Epithelial cell of prostate (primary cell): ENCODE data around the genes CRTAP, CLASP2 and ARPP21.

- RRBS = no CpG with 5 or more reads among the region's 10 CpGs
Measured at GRCh38 chr3:32952521-32953248, 1.2 kb downstream of the CCR4 start.

- RRBS = no CpG with 5 or more reads among the region's 1 CpG
Measured at GRCh38 chr3:33012065-33012324, 60.6 kb downstream of the CCR4 start.

GRCh38 chr3:33047603-33048318 is 49.2 kb downstream of the GLB1 start:
- RRBS = no CpG with 5 or more reads among the region's 3 CpGs

- RRBS = no CpG with 5 or more reads among the region's 7 CpGs
Measured at GRCh38 chr3:33083780-33084699, 12.9 kb downstream of the GLB1 start.

DNA sequence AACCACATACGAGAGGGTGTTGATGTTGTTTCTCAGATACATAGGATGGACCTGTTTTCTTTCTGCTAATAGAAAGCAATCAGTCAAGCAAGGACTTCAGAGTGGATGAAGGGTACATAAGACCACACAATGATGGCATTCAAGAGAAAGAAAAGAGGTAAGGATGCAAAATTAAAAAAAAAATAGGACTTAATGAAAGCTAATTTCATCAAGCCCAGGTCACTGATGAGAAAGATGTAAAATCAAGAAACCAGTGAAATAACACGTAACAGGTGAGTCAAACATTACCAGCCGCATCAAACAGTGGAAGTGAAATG is 6.2 kb downstream of the GLB1 start:
- RRBS = no CpG with 5 or more reads among the region's 3 CpGs

- RRBS = 1% methylated on average over 32 of the region's 70 CpGs
Measured at GRCh38 chr3:33113648-33114313, at the start of gene CRTAP. Gene CRTAP (plus strand): TSS chr3:33114014.

DNA sequence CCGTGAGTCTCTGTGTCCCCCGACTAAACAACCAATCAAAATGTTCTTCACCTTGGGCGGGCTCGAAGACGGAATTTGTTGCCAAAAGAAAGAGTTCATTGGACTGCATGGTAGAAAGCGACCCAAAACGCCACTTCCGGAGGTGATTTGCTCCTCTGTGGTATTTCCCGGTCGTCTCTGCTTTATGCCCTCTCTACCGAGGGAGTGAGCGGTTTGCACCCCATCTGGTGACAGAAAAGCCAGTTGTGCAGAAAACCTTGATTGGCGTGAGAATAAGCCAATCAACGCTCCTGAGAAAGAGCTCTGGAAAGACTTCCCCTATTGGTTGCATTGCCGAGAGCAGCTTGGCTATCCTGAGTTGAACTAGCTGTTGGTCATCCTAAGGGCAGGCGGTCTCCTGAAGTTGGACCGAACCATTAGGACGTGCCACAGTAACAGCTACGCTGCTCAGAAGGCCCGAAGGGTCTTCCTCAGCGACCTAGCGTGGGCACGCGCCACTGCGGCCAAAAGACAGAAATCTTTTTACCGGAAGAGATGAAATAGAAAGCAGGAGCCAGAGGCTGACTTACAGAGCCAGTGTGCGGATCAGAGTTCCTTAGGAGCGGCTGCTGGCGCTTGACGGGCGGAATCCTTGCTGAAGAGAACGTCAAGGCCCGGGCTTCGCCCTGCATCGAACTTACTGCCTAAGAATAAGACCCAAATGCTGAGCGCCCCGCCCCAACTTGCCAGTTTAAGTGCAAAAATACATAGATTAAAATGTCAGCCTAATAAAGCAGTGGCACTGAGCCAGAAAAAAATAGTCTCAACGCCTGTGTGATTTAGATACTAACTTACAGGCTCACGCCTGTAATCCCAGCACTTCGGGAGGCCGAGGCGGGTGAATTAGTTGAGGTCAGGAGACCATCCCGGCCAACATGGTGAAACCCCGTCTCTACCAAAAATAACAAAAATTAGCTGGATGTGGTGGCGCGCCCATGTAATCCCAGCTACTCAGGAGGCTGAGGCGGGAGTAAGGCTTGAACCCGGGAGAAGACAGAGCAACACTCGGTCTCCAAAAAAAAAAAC is 827 bp upstream of the UBP1 start:
- RRBS = no CpG with 5 or more reads among the region's 49 CpGs

DNA sequence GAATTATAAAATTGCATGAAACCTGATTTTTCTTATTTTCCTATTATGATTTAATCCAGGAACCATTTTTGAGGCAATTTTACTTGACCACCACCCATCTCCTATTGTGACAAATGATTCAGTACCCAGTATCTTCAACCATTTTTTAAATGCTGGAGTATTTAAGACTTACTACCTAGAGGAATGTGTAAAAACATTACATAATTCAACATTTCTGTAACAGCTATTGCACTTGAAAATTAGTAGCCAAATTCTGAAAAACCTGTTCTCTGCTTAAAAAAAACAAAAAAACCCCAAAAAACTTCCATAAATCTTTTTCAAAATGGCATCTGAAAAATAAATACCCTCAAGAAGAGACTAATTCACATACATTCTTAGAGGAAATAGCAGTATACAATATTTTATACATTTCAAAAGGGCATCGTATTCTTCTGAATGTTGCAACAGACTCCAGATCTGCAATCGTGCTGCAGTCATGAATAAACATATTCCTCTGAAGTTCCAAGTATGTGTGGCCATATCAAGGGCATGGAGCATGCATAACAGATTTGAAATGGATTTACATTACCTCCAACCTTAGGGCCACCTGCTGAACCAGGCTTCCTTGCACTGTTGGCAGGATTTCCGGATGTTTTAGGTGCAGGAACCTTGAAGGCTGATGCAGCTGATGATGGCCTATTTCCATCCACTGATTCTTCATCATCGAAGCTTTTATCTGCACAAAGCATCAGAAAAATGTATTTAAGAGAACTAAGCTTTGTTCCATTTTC is 73.7 kb downstream of the CLASP2 start:
- RRBS = no CpG with 5 or more reads among the region's 4 CpGs

- RRBS = no CpG with 5 or more reads among the region's 18 CpGs
Measured at GRCh38 chr3:33658574-33659912, 59.0 kb downstream of the CLASP2 start.

GRCh38 chr3:33717601-33718498 is at the start of gene CLASP2:
Gene CLASP2 (minus strand): TSS chr3:33718254.
- RRBS = 1% methylated on average over 20 of the region's 93 CpGs

GRCh38 chr3:33917756-33918424 is 119.5 kb downstream of the PDCD6IP start:
- RRBS = no CpG with 5 or more reads among the region's 2 CpGs

DNA sequence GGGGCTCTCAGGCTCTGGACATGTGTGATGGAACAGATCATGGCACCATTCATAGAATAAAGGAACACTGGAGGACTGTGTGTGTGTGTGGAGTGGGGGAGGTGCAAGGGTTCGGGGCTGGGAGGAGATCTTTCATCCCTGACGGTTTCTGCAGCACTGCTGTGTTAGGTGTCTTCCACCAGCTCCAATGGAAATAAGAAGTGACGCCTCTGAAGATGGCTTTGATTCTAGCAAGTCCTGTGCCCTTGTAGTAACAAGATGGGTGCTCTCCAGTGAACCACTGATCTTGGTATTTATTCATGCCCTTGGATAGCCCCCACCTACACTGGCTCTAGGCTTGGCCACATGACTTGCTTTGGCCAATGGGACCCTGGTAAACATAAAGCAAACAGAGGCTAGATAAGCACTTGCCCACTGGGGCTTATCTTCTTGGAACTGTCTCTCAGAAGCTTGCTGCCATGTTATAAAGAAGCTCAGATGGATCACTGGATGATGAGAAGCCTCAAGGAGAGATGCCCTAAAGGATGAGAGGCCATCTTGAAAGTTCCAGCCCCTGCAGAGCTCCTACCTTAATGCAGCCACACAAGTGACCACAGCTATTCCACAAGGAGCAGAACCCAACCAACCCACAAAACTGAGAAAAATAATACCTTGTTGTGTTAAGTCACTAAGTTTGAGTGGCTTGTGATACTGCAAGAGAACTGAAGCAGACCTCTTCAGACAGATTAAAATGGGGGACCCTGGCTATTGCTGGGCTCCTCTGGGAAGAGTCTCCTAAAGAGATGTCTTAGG is 137.8 kb downstream of the PDCD6IP start:
- RRBS = no CpG with 5 or more reads among the region's 3 CpGs

GRCh38 chr3:35639132-35640383 is at the start of gene ARPP21:
Gene ARPP21 (plus strand): TSS chr3:35639525.
- RRBS = 3% methylated on average over 25 of the region's 96 CpGs

GRCh38 chr3:36855483-36856279 is 89.2 kb downstream of the TRANK1 start:
- RRBS = no CpG with 5 or more reads among the region's 12 CpGs

DNA sequence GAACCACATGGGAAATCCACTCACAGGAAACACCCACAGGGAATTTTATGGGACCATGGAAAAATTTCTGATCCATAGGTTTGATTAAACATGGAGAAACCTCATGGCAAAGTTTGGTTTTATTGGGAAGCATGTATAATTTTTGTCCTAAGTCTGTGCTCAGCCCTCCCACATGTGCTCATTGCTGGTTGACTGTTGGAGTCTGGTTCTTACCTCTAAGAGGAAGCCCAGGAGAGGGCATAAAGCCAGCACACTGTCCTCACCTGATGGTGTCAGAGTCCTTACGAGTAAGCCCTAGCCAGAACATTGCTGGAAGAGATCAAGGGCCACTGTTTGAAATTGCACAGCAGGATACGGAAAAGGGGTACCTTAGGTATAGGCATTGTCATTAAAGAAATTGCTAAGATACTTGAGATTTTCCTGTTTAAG is 21.3 kb downstream of the MLH1 start:
- RRBS = no CpG with 5 or more reads among the region's 2 CpGs

DNA sequence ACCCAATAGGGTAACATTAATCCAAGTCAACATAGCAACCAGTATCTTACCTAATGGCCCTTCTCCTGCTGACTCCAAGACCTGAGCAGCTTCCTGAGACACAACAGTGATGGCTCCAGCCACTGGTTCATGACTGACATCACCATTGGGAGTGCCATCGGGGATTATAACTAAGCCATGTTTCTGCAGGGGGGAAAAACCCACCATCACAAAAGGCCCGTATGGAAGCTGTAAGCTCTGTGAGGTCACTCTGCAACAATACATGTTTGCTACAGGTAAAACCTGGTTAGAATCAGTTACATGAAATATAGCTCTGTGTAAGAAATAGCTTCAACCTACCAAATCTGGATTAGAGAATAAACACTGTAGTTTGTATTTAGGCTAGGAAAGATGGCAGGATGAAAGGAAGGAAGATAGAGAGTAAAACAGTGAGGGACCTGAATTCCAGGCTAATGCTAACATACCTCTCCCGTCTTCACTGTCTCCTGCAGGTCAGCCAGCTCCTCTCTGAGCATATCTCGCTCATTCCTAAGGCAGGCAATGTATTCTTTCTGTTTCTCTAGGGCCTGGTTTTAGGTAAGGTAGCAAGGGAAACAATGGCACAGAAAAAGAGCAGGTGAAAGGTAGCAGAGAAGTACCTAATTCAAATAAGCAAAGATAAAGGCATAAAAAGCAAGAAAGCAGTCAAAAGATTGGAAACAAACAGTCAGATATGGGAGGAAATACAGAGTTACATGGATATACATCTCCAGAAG is 72.6 kb downstream of the MLH1 start:
- RRBS = no CpG with 5 or more reads among the region's 4 CpGs

- RRBS = no CpG with 5 or more reads among the region's 4 CpGs
Measured at GRCh38 chr3:37131107-37131791, 43.1 kb downstream of the LRRFIP2 start.

- RRBS = no CpG with 5 or more reads among the region's 6 CpGs
Measured at GRCh38 chr3:37330200-37330968, 87.3 kb downstream of the GOLGA4 start.

GRCh38 chr3:37385692-37386376 is 66.1 kb upstream of the ITGA9 start:
- RRBS = no CpG with 5 or more reads among the region's 7 CpGs